HT1080 (cell line): ENCODE measurements around a stretch of chr4.

DNA sequence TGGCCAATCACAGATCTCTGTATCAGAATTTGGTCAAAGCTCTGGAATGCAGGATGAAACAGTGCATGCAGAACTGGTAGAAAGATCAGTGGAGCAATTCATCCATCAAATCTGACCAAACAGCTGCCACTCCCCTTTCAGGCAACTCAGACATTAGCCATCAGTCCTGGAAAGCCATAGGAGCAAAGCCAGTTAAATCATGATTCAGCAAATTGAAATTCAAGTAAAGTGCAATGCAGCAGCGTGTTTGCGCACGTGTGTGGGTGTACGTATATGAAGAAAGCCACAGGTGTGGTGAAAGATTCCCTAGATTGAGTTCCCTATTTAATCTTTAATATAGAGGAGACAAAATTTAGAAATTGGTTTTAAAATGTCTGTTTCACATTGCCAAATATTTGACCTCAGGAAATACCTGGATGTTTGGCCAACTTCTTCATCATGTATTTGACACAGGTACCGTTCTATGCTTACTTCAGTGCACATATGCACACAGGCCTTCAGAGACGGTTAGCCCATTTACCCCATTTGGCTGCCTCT lies 160.5 kb upstream of the RASGEF1B start:
RAMPAGE:
- cytosol, long total RNA = no peak
- long total RNA = no peak
- nucleus, long total RNA = no peak

DNA sequence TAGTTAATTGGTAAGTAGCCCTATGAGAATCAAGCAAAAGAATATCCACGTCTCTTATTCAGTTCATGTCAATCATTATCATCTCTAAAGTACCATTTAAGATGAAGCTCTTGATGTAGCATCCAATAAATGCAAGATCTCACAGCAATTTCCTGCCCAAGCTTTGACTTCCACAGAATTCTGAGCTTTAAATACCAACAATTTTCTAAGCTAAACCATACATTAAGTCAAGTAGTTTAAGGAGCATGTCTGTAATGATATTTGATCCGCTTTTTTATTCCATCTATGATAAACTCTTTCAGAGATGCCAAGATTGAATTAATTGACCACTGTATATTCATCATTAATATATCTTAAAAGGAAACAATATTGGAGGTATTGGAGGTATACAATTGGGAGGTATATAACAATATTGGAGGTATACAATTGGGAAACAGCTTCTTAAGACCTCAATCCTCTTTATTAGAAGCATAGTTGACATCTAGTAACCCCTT lies 209.2 kb upstream of the RASGEF1B start:
RAMPAGE:
- cytosol, long total RNA = no peak
- long total RNA = no peak
- nucleus, long total RNA = no peak

DNA sequence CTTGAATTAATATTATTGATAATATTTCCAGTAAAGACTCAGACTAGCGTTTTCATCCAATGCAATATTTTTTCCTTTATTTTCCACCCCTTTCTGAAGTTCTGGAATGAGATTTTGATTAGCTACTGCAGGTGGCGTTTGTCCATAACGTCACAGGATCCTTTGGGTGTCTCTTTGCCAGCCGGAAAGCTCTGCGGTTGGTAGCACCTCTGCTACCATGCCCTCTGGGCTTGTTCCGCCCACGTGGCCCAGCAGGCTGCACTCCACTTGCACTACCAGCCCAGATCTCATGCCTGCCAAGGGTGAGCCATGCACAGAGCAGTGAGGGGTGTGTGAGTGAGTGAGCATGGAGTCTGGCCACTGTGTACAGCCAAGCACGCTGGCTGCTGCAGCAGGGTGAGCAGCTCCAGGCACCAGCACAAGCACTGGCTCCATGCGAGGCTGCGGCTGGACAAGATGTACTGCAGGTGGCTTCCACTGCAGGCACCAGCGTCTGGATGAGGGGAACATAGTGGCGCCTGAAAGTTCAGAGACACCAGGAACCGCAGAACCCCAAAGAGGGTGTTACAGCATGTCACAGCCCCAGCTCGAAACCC lies 6.6 kb upstream of the HNRNPD start:
RAMPAGE:
- cytosol, long total RNA = no peak
- long total RNA = no peak
- nucleus, long total RNA = no peak

DNA sequence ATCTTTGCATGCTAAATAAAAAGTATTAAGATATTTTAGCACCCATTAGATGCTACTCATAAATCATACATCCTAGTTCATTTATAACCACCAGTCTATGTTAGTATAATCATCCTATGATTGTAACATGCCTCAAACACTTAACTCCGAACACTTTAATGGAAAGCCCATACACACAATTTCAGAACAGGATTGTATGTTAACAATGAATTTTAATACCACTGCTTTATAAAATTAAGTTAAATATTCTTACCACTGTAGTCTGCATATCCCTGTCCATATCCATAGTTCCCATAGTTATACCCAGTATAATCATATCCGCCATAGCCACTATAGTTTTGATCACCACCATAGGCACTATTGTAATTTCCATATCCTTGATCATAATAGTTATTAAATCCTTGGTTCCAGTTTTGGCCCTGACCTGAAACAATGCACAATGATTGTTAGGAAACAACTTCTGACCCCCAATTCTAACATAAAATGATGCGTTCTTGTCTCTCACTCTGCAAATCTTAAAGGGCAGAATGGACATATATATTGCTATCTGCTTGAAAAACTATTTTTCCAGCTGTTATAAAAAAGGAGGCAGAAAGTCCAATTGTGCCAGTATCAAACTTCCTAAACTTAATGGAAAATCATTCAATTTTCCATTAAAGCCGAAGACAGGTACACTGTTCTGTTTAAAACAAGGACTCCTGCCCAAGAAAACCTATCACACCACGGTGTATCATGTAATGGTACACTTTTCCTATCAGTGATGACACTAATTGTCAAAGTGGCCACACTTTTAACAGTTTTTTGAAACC lies 3.8 kb downstream of the HNRNPDL start:
RAMPAGE:
- cytosol, long total RNA = no peak
- long total RNA = no peak
- nucleus, long total RNA = no peak

GRCh38 chr4:82680551-82681187 lies 117.9 kb downstream of the SCD5 start:
RAMPAGE:
- cytosol, long total RNA = no peak
- long total RNA = no peak
- nucleus, long total RNA = no peak

DNA sequence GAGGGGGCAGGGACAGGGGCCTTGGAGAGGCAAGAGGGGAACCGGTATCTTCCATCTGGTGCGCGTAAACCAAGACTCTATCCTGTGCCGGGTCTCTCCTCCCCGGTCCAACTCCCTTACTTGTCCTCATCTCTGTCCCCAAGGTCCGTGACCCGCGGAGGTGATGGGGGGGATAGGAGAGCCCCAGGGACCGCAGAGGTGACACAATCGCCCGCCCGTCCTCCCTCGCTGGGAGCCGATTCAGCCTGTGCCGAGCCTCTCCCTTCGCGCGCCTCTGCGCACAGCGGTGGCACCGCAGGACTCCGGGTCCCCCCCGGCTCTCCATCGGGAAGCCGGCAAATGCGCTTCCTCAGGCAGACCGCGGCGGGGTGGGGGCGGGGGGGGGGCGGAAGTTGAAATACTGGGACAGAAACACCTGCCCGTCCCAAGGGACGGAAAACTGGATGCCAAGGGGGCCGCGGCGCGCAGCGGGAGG lies 848 bp downstream of the SCD5 start:
RAMPAGE:
- cytosol, long total RNA = no peak
- long total RNA = no peak
- nucleus, long total RNA = no peak

DNA sequence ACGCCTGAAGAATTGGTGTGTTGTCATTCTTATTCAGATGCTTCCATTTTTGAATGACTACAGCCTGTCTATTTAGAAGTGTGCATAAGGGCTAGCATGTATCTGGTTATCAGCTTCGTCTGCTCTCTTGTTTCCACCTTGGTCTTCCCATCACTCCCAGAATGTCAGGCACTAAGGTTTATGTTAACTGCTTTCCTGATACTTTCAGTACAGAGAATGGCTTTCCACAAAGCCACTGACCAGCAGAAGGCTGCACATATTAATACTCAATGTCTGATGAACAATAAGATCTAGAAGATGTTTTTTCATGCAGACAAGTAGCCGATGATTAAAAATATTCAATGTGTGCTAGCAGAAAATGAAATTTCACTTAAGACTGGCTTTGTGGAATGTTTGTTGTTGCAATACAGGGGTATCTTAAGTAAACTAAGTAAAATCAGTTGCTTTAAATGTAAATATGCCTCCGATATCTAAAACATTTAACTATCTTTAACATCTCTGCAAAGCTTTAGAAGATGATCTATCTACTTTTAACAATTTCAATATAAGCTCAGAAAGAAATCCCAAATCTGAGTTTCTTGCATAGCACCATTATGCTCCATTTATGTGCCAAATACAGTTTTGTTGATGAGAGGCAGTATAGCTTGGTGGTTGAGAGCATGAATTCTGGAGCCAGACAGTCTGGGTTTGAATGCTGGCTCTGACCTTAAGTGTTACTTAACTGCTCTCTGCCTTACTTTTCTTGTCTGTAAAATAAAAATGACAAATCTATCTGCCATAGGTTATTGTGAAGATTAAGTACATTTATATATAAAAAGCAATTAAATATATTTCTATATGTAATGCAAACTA lies 24.9 kb upstream of the SCD5 start:
RAMPAGE:
- cytosol, long total RNA = no peak
- long total RNA = no peak
- nucleus, long total RNA = no peak

DNA sequence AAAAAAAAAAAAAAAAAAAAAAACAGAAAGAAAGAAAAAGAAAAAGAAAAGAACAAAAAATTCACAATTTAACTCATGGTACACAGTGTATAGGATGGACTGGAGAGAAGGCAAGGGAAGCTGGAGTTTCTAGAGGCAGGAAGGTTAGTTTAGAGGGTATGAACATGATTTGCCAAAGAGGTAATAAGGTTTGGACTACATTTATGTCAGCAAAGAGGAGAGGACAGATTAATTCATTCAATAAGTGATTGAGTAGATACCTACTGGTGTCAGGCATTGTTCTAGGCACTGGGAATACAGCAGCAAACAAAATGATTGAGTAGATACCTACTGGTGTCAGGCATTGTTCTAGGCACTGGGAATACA lies 25.8 kb downstream of the PLAC8 start:
RAMPAGE:
- cytosol, long total RNA = no peak
- long total RNA = no peak
- nucleus, long total RNA = no peak

DNA sequence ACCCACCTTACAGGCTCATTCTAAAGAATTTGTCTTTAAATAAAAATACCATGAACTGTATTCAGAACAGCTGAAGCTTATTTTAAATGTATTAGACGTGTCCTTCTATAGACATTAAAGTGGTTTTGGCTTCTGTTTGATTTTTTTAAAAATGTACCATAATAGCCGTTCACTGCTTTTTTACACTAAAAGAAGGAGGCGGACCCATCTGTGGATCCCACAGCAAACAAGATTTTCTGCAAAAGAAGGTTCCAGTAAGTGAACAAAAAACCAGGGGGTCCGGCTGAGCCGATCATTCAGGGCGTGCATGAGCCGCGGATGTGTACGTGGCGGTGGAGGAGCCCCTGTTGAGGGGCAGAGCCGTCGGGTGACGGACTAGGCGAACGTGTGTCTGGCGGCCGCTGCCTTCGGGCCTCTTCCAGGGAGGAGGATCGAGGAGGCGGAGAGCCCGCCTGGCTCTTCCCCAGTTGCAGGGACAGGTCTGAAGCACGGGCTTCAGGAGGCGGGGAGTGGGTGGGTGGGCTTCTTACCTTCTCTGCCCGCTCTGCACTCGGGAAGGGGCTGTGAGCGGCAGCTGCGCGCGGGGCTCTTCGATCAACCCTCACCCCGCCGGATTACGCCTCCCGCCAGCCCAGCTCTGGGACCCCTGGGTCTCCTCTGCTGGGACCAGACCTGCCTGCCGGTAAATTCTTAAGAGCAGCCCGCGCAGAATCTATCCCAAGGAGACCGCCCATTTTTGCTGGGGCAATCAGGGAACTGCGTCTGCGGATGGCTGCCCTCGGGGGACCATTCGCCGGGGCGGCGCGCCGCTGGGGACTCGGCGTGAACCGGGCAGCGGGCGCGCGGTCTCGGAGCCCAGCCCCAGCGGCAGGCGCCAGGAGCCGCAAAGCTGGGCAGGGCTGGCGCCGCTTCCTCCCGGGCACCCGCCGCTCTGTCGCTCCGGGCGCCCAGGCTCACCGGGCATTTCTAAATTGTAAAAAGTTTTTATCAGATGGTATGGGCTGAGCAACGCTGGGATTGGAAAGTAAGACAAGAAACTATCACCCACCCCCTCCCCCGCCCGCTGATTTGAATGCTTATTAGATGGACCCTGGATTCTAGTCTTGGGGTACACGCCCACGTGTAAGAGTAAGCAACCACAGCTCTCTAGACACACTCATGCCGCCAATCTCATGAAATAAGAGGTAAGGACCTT lies 4.9 kb downstream of the PLAC8 start:
RAMPAGE:
- cytosol, long total RNA = no peak
- long total RNA = no peak
- nucleus, long total RNA = no peak

RAMPAGE:
- cytosol, long total RNA = no peak
- long total RNA = no peak
- nucleus, long total RNA = no peak
These were observed 19.5 kb upstream of the ABRAXAS1 start for GRCh38 chr4:83504402-83504757.

DNA sequence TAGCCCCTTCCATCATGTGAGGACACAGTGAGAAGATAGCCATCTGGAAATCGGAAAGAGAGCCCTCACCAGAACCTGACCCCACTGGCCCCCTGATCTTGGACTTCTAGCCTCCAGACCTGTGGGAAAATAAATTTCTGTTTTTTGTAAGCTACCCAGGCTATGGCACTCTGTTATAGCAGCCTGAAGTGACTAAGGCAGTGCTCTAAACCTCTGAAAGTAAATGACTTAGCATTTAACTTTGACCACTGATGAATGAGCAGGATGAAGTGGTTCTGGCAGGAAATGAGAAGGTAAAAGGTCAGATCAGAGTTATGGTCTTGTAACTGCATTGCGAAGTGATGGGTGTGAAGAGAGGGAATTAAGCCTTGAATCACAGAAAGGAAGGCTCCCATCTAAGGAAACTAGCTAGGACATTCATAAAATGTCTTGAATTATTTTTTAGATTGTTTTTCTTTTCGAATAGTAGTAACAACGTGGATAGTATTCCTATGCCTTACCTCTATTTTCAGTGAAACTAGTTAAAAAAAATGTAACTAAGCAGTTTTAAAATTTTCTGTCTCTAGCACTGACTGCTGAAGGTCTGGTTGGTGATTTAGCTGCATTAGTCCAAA lies 17.1 kb downstream of the GPAT3 start:
RAMPAGE:
- cytosol, long total RNA = no peak
- long total RNA = no peak
- nucleus, long total RNA = no peak

DNA sequence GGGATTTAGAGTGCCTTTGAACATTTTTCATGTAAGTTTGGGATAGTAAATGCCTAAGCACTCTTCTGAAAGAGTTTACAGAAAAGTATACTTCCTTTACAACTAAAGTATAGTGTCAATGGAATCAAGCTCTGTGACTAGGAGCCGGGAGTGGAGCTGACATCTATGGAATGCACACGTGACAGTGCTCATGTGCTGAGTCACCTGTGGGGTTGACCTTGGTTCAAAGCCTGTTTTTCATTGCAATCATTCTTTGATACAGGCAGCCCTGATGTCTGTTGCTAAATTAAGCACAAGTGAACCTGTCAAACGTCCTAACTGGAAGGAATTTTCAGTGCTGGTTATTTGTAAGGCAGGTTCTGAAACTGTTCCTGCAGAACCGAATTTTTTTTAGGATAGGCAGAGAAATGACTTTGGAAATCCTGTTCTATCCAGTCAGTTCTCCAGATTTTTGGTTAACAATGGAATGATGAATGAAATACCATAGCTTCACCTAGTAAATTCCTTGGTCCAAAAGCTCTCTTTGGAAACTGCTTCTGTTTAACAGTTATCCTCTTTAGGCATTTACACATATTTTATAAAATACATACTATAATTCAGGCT lies 82.6 kb downstream of the GPAT3 start:
RAMPAGE:
- cytosol, long total RNA = no peak
- long total RNA = no peak
- nucleus, long total RNA = no peak

DNA sequence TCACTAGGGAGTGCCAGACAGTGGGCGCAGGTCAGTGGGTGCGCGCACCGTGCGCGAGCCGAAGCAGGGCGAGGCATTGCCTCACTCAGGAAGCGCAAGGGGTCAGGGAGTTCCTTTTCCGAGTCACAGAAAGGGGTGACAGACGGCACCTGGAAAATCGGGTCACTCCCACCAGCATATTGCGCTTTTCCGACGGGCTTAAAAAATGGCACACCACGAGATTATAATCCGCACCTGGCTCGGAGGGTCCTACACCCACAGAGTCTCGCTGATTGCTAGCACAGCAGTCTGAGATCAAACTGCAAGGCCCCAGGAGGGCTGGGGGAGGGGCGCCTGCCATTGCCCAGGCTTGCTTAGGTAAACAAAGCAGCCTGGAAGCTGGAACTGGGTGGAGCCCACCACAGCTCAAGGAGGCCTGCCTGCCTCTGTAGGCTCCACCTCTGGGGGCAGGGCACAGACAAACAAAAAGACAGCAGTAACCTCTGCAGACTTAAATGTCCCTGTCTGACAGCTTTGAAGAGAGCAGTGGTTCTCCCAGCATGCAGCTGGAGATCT lies 372.1 kb downstream of the NKX6-1 start:
RAMPAGE:
- cytosol, long total RNA = no peak
- long total RNA = no peak
- nucleus, long total RNA = no peak

RAMPAGE:
- cytosol, long total RNA = no peak
- long total RNA = no peak
- nucleus, long total RNA = no peak
These were observed 624 bp upstream of the CDS1 start for GRCh38 chr4:84582198-84582807.

DNA sequence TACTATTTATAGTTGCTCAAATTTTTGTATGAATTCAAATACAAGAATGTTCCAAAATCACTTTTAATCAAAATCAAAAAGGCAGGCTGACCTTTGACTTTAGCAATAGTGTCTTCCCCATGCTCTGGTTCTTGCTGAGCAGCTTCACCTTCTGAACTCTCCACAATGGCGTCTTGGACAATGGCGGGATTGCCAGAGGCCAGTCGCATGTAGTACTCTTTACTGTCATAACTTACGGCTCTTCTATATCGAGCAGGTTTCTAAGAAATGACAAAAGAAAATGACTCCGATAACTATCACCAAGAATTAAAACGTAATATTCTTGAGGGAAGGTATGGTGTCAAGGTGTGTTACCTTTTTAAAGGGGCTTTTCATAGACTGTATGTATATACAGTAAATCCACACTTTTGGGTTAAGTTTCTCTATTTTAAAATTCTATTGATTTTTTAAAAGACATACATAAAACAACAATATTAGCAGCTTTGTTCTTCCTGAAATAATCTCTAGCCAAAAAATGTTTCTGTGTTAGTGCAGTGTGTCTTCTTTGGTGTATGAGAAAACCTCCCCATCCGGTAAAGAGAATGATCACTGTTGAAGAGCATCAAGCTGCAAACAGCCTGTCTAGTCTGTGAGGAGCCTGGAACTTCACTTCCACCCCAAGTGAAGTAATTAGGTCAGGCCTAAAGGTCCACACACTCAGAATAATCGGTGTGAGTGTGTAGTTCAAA lies 141.6 kb downstream of the CDS1 start:
RAMPAGE:
- cytosol, long total RNA = no peak
- long total RNA = no peak
- nucleus, long total RNA = no peak

DNA sequence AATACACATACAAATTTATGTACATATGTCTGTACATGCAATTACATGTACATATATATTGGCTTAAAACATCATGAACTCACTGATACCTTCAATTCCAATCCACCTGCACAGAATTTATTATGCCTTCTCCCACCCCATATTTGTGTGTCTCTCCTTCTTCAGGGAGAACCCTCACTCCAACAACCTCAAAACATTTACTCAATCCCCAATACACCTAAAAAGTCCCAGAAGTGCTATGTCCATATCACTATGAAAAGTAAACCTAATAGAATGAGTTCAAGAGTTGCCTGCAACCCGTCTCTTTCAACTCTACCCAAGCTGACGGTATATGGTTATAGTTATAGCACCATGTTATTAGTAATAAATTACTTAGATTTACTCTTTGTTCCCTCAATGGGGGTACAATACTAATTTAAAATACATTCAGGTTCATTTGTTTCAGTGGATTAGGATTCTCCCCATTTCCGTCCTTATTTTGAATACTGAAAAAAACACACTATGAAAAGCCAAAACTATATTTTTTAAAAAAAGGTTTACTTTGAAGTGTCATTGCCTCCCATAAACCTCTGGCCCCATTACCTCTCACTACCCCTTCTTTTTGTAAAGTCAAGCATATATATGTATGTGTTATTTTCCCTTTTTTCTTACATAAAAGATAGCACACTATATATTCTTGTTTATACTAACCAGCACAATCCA lies 26.4 kb downstream of the WDFY3 start:
RAMPAGE:
- cytosol, long total RNA = no peak
- long total RNA = no peak
- nucleus, long total RNA = no peak

RAMPAGE:
- cytosol, long total RNA = no peak
- long total RNA = no peak
- nucleus, long total RNA = no peak
These were observed 6.4 kb downstream of the WDFY3 start for GRCh38 chr4:84960131-84960534.

DNA sequence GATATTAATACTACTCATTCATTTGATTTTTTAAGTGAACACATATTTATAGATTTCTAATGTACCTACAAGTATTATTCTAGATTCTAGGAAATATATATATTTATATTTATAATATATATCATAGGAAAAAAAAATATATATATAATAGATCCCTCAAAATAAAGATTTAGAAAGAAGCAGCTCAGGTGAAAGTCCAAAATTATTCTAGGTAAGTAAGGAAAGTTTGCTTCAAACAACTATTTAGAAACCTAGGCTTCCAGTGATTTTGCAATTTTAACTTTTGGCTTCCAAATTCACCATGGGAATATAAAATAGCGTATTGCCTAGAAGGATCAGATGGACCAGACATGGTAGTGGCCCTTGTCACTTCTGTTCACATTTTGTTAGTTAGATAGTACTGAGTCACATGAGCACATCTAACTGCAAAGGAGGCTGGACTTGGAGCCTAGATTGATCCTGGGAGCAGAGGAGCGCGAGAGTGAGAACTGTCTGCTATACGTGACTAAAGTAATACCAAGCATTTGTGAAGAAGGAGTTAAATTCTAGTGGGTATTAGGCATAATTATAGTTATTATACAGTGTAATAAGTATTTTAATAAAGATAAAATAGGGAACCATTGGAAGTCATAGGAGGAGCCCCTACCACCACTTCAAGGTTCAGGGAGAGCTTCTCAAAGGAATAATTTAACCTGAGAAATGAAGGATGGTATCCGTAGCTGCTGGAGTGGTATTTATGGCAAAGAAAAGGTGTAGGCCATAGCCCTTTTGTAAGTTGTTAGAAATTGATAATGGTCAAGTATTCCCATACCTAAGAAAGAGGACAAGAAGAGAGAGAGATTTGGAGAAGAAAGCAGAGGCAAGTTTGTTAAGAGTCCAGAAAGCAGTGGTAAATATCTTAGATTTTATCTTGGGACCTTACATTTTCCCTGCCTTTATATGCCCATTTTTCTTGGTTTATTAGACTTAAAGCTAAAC lies 102.4 kb downstream of the ARHGAP24 start:
RAMPAGE:
- cytosol, long total RNA = no peak
- long total RNA = no peak
- nucleus, long total RNA = no peak

DNA sequence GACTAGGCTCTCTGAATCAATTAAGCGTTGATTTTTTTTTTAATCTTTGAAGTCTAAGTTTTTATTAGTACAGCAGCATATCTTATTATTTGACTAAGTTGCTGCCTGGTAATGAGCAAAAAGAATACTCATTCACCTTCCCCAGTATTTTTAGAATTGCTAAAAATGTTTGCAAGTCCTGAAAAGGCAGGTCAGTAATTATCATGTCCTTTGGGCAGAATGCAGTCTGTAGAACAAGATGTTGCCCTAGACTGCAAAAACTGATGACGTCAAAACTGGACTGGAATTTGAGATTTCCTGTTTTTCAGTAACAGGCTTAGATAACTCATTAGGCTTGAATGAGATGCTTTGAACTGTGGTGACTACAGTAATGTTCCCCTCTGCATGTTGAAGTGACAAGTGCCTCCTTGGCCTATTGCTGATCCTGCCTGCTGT lies 128.9 kb downstream of the ARHGAP24 start:
RAMPAGE:
- cytosol, long total RNA = no peak
- long total RNA = no peak
- nucleus, long total RNA = no peak

RAMPAGE:
- cytosol, long total RNA = no peak
- long total RNA = no peak
- nucleus, long total RNA = no peak
These were observed 419.6 kb downstream of the ARHGAP24 start for GRCh38 chr4:85894638-85894937.